Fibroblast of villous mesenchyme (primary cell): ENCODE results near the genes CDON and DCPS.

- CAGE, long polyA plus RNA, result no peak
Measured at GRCh38 chr11:124470395-124471393, 25.2 kb upstream of the OR8B8 start.

DNA sequence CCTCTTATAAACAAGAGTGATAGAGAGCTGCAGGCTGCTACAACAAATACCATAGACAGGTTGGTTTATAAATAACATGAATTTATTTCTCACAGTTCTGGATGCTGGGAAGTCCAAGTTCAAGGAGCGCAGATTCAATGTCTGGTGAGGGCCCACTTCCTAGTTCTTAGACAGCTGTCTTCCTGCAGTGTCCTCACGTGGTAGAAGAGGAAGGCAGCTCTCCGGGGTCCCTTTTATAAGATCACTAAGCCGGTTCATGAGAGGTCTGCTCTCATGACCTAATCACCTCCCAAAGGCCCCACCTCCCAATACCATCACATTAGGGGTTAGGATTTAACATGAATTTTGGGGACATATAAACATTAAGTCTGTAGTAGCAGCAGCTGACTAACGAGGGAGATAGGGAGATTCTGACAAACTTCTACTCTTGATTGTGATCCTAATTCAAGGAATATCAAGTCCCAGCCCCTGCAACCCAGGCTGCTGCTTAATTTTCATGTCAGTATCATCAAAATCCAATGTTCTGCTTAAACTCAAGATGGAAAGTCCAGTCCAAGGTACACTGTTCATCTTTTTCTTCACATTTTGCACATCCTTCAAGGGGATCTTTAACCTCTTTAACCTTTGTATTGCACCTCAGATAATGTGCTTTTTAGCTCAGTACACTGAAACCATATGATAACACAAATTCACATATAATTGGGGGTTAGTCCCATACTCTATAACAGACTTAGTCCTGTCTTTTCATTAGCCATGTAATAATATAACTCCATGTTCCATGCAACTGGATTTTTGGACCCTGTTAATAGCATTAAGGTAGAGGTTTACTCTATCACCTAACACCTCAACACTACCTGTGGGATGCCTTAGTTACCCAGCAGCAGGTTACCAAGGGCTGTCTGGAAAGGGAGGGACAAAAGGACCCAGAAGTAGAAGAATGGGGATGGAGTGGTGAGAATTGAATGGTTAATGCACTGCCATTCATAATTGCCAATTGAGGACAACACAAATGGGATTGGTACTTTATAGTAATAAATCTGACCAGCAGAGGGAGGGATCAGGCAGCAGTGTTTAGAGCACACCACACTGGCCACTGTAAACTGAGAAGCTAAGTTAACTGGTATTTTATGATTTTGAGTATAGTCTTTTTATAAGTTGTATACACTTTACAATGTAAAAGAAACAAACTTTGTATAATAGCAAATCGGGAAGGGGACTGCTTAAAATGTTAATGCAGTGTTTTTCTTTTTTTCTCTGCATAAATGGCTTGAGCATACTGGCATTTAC is 10.3 kb downstream of the TBRG1 start:
- CAGE, long polyA plus RNA, result no peak

- CAGE, long polyA plus RNA, result no peak
Measured at GRCh38 chr11:124878704-124879464, 13.7 kb downstream of the ROBO3 start.

GRCh38 chr11:124896503-124897506 is 860 bp downstream of the ROBO4 start:
- CAGE, long polyA plus RNA, result no peak

DNA sequence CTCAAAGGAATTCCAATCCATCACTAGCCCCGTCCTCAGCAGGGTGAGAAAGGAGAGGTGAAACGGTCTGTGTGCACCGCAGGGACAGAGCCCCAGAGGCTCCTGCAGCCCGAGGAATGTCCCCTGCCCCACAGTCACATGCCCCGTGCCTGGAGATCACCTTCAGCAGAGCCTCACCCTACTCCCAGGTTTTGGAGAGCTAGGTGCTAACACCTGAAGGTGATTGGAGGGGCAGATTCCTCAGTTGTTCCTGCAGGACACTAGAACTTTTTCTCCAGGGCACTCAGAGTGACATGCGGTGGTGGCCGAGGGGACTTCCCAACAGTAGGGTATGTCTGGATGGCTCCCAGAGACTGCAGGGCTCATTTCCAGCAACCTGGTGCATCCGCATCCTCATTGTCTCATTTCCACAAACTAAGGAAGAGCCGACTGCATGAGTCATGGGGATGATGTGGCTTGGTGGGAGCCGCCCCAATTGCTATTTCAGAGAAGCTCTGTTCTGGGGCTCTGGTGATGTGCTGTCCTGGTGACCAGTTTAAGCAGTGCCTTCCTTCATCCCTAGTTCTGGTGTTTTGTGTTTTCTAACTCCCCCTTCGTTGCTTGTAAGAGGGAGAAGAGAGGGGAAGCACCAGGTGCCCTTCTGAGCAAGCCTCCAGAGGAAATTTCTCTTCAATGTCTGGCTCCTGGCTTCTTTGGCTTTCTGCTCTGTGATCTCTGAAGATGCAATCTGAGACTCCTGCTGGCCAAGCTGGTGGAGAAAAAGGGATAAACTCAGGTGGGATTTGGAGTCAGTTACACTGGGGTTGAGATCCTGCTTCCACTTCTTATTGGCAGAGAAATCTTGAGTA is 2.8 kb upstream of the ROBO4 start:
- CAGE, long polyA plus RNA, result no peak

DNA sequence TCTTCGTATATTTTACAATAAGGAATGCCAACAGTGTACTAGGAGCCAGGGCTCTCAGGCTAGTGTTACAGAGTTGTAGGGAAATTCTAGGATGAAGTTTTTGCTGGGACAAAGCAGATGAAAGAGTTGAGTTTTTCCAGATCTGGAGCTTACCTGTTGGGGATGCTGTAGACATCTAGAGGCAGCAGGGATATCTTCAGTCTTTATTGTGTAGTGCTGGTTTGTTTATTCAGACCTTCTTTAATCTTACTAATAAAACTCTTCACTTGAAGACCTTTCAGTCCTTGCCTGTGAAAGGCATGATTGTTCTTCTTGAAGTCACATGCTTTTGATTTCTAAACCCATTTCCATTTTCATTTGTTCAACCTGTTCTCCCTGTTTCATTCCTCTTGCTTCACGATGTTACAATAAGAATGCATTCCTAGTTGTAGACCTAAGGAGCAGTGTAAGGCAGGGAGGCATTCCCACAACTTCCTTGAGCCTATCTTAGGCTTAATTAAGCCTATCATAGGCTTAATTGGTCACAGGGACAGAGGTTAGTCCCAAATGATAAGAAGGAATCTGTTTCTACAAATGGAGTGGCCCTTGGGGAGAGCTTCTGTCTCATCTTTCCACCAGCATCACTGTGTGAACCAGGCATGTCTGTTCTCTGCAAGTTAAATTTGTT is 7.8 kb upstream of the SLC37A2 start:
- CAGE, long polyA plus RNA, result no peak

DNA sequence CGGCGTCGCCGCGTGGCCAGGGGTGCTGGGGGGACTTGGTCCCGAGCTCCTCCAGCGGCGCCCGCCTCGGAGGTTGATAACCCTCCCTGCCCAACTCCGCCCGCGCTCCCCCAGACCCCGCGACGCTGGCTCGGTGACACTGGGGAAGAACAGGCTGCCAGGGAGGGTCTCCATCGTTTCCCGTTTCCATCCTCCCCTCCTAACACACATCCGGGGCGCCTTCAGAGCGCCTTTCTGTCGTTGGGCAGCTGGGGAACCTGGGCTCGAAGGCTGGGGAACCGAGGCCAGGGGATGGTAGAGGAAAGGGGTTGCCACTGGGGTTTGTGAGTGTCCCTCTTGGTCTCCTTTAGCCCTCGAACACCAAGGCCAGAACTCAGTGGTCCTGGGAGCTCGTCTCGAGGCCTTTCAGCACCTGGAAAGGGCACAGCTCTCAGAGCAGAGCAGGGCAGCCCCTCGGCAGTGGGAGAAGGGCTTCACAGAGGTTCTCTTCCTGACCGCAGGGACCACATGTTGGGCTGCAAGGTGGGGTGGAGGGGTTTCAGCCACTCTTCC is 493 bp downstream of the SLC37A2 start:
- CAGE, long polyA plus RNA, result no peak

- CAGE, long polyA plus RNA, result no peak
Measured at GRCh38 chr11:125163236-125164372, 947 bp upstream of the PKNOX2 start.

GRCh38 chr11:125168961-125169588 is 4.5 kb downstream of the PKNOX2 start:
- CAGE, long polyA plus RNA, result no peak

DNA sequence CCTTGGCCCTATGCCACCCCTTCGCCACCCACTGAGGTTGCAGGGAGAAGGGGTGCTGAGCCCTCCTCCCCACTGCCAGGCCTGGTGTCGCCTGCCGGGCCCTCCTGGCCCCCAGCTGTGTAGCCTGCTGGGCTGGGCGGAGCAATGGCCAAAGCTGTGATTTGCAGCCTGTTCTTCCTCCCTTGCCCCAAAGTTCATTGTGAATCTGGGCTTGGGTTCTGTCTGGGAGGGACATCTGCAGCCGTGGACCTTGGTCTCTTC is 121.9 kb downstream of the PKNOX2 start:
- CAGE, long polyA plus RNA, result no peak

- CAGE, long polyA plus RNA, result no peak
Measured at GRCh38 chr11:125385312-125385733, 110.7 kb downstream of the FEZ1 start.

DNA sequence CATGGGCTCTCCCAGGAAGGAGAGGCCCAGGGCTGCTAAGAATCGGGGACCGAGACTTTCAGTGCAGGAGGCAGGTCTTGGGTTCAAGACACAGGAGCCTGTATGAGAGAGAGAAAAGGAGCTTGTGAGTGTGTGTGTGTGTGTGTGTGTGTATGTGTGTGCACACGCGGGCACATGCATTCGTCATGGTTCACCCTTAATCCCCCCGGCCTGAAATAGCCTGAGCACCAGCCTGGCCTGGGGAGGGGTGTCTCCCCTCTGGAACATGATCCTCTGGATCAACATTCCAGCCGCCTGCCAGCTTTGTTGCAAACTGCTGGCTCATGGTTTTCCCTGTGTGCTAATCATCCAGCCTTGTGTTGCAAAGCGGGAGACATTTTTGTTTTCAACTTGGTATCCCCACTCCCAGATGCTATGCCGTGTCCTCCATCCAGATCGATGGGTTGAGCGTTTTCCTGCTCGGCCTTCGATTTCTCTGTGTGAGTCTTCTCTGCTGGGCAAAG is 94.4 kb downstream of the FEZ1 start:
- CAGE, long polyA plus RNA, result no peak

- CAGE, long polyA plus RNA, result no peak
Measured at GRCh38 chr11:125570066-125570698, 905 bp downstream of the EI24 start.

- CAGE, long polyA plus RNA, result no peak
Measured at GRCh38 chr11:125945722-125946028, 169 bp upstream of the VSIG10L2 start.

DNA sequence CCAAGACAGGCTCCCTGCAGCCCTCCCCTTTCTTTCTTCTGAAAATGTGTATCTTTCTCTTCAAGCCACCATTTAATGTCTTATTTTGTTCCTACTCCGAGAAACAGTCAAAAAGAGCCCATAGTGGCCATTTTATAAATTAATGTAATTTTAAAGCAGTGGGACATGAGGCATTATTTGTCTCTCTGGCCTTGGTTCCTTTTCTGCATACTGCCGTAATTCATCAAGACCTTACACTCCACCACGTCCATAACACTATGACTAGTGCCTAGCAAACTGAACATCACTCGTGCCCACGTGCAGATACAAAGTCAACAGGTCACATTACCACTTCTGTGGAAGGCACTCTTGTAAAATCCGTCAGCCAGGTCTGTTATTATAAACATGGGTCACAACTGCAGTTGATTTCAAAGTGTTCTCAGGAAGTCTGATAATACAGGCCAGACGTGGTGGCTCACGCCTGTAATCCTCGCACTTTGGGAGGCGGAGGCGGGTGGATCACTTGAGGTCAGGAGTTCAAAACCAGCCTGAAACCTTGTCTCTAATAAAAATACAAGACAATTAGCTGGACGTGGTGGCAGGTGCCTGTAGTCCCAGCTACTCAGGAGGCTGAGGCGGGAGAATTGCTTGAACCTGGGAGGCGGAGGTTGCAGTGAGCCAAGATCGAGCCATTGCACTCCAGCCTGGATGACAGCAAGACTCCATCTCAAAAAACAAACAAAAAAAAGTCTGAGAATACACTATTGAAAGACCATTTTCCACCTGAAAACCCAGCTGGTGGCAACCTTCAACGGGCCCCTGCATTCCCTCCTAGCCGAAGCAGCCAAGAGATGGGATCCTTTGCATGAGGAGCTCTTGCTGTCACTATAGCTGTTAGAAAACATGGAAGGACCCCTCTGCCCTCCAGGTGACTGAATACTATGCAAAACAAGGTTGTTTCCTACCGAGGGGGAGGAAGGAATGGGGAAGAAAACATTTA is 14.2 kb downstream of the VSIG10L2 start:
- CAGE, long polyA plus RNA, result no peak

DNA sequence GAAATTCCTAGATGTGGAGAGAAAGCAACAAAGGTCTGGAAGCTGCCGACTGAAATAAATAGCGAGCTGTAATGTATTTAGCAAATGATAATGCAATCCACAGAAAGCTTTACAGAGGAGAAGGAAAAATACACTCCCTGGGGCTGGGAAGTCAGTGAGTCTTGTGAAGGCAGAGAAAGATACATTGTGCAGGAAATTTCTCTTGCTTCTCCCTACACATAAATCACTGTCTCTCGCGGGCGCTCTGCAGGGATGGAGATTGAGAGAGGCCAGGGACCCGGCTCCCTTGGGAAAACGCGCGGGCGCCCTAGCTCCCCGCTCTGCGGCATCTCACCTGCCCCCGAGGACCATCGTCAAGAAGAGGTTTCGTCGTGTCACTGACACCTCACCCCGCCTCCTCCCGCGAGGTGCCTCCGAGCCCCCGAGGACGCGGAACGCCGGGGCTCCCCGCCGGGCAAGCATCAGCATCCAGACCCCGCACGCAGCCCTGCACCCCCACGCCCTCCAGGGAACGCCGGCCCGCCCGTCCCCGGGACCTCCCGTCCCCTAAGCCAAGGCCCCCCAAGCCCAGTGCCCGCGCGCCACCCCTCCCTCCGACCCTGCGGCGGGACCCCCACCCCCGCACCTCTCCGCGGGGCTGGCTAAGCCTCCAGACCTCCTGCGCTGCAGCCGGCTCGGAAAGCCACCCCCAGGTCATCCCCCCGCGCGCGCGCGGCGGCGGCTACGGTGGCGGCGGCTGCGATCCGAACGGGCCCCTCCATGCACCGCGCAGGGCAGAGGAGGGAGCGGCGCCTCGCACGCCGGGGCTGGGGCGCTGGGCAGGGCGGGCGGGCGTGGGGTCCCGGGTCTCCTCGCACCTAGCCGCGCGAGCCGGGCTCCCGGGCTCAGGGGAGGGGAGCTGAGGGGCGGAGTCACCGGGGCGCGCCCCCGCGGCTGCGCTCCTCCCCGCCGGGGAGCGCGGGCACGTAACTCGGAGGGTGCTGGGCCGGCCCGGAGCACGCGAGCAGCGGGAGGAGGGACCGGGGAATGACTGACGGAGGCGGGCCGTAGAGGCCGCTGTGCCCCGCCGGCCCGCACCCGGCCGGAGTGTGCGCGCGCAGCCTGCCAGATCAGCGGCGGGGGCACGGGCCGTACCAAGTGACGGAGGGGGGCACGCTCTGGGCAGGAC is at the start of gene CDON:
Gene CDON (minus strand): TSS at position 913 of the 1,168 bp plus-strand sequence.
- CAGE, long polyA plus RNA, result no peak

DNA sequence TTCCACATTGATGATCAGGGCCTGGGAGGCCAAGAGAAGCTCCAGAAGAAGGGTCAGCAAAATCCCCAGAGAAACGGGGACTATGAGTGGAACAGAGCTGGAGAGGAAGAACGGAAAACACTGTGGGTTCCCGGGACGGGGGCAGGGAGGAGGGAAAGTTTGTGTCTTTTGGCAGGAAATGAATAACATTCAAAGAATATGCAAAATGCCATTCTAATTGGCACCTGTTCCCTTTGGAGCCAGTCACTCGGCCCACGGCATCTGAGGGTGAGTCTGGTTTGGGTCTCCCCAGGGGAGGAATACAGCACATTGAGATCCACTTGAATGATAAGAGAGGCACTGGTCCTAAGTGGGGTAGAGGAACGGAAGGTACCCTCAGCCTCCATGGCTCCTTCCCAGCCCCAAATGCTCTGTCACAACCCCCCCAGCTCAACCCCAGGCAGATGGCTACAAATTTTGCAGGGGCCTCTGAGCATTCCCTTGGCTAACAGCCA is 72.0 kb downstream of the RPUSD4 start:
- CAGE, long polyA plus RNA, result no peak

GRCh38 chr11:126277204-126277803 is 5.6 kb upstream of the TIRAP start:
- CAGE, long polyA plus RNA, result no peak

DNA sequence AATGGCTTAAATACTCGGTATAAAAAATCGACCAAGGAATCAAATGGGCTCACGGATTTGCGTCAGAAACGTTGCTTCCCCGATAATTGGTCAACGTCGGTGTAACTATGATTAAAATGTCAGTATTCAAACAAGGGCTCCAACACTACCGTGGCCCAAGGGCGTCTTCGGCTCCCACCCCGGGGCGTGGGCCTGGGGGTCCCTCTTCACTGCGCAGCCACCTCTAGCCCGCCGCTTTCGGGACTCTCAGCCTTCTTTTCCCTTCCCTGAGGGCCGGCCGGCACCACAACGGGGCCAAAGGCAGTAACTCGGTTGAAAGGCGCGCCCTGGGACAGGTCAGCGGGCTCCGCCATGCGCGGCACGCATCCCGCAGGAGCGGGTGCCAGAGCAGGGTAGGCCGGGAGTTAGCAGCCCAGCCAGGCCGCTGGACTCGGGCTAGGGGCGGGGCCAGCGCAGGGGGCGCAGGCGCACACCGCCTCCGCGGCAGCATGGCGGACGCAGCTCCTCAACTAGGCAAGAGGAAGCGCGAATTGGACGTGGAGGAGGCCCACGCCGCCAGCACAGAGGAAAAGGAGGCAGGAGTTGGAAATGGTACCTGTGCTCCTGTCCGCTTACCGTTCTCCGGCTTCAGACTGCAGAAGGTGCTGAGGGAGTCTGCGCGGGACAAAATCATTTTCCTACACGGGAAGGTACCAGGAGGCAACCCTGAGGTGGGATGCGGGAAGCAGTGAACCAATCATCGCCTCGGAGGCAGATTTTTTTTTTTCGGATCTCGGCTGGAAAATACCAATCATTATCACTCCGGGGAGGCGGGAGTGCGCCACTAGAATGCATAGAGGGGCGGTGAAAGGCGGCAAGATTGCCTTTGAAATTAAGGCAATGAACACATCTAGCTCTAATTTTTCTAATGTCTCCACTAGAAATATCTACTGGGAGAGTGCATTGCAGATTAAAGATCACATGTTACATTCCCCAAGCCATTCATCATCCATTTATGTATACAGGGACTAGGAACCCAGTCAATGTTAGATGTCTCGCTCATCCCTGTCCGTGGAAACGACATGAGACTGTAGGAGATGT is at the start of gene DCPS:
Gene DCPS (plus strand): TSS at position 468 of the 1,080 bp plus-strand sequence.
- CAGE, long polyA plus RNA, result start-site peak on the plus strand centred at position 469 of the sequence, 13 bp wide, 901 and 582 reads in 2 replicates

- CAGE, long polyA plus RNA, result no peak
Measured at GRCh38 chr11:126331959-126332903, 23.3 kb upstream of the ST3GAL4 start.